Skeletal muscle cell (primary cell): ENCODE measurements around the gene SDK1.

DNA sequence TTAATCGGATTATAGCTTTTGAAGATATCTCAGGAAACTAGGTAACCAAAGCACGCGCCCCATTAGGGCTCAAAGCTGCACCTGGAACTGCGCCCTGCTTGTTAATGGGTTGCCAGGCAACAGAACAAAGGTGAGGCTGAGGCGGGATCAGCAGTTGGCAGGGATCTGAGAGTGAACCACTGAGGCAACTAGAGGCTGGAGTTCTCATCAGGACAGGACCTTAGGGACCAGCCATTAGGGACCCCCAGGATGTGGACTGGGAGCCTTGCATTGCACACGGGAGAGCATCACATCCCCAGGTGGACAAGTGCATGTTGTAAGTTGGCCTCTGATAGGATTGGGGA lies 6.3 kb upstream of the SDK1 start:
- RRBS, result no CpG with 5 or more reads among the region's 6 CpGs

GRCh38 chr7:3300538-3301434 lies at the start of gene SDK1:
TSS of gene SDK1 (plus strand) at chr7:3301252.
- RRBS, result under 1% methylated on average over 54 of the region's 124 CpGs

DNA sequence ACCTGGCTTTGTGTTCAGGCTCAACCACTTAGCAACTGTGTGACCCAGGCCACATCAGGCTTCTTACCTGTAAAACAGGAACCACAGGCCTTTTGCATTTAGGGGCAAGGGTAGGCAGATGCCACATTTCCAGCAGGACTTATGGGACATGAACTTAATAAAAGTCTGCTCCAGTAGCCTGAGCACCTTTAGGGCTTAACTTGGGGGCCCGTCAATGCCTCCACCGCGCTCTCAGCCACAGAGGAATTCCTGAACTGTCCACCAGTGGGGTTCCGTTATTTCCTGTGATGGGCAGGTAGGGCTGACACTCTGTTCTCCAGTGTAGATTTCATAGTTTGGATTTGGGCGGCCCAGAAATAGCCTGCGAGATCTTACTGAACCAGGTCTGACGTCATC lies 625.7 kb downstream of the SDK1 start:
- RRBS, result no CpG with 5 or more reads among the region's 7 CpGs

DNA sequence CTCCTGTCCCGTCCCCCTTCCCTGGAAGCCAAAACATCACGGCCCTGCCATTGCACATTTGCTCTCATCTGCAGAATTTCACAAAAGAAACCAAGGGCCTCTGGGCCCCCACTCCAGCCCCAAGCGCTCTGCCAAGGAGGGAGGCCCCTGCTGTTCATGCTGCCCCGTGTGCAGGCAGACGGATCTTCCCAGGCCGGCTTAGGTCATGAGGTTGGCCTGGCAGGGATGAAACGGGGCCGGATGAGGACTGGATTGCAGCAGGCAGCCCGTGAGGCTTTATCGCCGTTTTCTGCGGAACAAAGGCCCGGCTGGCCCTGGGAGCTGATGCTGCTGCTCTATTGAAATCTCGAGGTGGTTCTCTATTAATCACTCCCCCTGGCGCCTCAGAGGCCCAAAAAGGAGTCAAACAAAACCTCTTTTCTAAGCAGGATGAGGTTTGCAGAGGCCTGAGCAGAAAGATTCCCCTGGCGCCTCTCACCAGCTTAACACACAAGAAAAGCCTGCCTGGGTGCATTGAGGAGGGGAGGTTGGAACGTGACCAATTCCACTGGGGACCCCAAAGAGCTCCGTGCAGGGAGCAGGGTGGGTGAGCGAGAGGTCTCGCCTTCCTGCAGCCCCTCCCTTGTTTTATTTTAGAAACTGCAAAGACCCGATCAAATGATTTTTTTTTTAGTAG lies 31.4 kb upstream of the FOXK1 start:
- RRBS, result 15% methylated on average over 8 of the region's 21 CpGs

- RRBS, result 64% methylated on average over 5 of the region's 29 CpGs
These were observed 7.6 kb downstream of the FOXK1 start for GRCh38 chr7:4689422-4690442.

DNA sequence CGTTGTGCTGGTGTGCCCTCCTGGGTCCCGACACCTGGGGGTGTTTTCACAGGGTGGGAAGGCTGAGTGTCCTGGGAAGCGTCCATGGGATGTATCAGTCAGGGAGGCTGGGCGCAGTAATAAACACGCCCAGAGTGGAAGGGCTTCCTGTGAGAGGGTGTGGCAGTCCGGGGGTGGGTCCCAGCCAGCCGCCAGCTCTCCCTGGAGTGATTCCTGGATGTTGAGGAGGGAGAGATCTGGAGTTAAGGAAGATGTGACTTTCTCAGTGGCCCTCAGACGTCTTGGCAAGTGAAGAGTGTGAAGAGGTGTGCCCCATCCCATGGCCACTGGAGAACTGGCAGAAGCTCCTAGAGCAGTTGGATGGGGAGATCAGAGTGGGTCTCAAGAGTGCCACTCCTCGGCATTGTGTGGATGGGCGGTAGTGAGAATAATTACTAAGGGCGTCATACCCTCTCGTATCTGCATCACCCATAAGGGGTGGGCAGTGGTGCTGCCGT lies 29.2 kb downstream of the FOXK1 start:
- RRBS, result no CpG with 5 or more reads among the region's 13 CpGs

GRCh38 chr7:4775774-4776489 lies 509 bp downstream of the AP5Z1 start:
- RRBS, result no CpG with 5 or more reads among the region's 29 CpGs

- RRBS, result no CpG with 5 or more reads among the region's 8 CpGs
These were observed 18.8 kb downstream of the AP5Z1 start for GRCh38 chr7:4794268-4794512.

DNA sequence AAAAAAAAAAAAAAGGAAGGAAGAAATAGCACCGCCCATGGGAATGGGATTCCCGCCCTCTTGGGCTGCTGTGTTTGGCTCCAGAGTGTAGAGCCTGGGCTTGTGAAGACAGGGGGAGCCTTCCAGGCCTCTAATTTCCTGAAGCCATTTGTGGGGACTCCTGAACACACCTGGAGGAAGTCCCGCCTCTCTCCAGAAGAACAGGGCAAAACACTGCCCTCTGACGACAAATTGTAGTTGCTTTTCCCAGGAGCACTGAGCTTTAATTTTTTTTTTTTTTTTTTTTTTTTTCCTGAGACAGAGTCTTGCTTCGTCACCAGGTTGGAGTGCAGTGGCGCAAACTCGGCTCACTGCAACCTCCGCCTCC lies 42.8 kb downstream of the RBAK start:
- RRBS, result no CpG with 5 or more reads among the region's 8 CpGs

DNA sequence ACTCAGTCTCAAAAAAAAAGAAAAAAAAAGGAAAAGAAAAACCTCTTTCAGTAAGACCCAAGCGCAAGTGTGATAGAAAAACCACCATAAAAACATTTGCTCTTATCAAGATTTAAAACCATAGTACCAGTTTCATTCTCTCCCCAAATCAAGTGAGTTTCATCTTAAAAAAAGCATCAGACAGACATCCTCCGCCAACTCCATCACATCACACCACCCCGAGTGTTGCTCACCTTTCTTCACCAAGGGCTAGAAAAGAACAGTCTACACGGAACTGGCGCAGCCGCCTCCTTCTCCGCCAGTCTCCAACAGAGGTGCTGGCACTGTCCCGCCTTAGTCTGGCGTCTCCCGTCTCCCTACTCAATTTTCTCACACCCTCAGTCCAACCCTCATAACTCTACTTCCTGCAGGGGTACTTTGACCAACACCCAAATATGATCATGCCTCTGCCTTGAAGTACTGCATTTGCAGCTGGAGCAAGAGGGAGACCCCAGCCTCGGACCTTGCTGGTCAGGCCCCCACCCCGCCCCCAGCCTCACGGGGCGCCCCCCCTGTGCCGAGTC lies 46.9 kb upstream of the WIPI2 start:
- RRBS, result no CpG with 5 or more reads among the region's 15 CpGs

GRCh38 chr7:5212973-5213273 lies 22.9 kb downstream of the WIPI2 start:
- RRBS, result no CpG with 5 or more reads among the region's 10 CpGs

DNA sequence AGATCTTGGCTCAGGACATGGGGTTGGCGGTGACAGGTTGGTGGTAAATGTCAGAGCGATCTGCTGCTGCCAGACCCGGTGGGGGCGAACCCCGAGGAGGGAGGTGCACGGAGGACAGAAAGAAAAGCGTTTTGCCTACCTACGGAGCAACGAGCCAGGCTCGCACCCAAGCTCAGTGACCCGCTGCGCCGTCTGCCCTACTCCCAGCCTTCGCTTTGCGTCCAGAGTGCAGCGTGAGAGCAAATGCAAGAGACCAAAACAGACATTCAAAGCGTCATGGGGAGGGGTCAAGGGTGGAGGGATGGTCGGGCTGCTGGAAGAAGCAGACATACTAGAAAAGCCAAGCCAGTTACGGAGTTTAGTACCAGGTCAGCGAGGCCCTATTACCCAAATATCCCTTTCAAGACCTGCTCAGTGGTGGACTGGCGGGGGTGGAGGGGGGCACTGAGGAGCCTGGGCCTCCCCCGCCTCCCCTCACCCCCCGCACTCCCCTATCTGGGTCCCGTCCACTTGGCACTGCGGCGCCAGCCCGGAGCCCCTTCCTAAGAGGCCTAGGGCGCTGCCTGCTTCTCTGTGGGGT lies 66.8 kb downstream of the SLC29A4 start:
- RRBS, result no CpG with 5 or more reads among the region's 28 CpGs

GRCh38 chr7:5429201-5429545 lies 5.5 kb upstream of the TNRC18 start:
- RRBS, result 4% methylated on average over 7 of the region's 22 CpGs

DNA sequence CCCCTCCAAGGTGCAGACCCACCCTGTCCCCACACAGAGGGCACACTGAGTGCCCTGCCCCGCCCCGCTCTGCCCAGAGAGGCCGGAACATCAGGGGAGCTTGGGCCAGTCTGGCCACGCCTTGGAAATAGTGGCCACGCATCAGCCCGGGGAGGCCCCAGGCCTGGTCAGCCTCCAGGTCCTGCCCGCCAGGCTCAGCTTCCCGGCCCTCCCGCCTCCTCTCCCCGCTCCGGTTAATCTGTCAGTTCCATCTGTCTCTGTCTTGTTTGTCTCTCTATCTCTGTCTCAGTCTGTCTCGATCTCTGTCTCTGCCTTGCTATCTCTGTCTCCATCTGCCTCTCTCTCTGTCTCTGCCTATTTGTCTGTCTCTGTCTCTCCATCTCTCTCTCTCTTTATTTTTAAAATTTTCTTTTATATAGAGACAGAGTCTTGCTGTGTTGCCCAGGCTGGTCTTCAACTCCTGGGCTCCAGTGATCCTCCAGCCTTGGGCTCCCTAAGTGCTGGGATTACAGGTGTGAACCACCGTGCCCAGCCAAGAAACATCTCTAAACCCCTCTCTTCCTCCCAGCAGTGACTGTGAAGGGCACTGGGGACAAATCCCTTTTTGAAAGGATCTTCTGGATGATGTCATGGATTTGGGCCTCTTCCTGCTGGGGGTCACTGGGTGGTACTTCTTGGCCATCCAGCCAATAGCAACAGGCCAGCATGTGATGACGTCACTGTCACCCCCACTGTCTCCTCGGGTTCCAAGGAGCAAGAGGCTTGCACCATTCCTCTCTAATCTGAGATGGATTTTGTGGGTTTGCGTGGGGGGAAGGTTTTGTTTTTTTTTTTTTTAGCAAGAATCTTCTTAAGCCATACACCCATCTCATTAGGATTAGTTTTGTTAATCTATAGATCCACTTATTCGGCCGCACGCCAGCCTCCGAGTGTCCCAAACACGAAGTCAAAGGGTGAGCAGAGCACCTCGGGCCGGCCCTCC lies 29.1 kb upstream of the TNRC18 start:
- RRBS, result 64% methylated on average over 6 of the region's 23 CpGs

GRCh38 chr7:5491938-5492560 lies 21.6 kb downstream of the FBXL18 start:
- RRBS, result no CpG with 5 or more reads among the region's 18 CpGs

DNA sequence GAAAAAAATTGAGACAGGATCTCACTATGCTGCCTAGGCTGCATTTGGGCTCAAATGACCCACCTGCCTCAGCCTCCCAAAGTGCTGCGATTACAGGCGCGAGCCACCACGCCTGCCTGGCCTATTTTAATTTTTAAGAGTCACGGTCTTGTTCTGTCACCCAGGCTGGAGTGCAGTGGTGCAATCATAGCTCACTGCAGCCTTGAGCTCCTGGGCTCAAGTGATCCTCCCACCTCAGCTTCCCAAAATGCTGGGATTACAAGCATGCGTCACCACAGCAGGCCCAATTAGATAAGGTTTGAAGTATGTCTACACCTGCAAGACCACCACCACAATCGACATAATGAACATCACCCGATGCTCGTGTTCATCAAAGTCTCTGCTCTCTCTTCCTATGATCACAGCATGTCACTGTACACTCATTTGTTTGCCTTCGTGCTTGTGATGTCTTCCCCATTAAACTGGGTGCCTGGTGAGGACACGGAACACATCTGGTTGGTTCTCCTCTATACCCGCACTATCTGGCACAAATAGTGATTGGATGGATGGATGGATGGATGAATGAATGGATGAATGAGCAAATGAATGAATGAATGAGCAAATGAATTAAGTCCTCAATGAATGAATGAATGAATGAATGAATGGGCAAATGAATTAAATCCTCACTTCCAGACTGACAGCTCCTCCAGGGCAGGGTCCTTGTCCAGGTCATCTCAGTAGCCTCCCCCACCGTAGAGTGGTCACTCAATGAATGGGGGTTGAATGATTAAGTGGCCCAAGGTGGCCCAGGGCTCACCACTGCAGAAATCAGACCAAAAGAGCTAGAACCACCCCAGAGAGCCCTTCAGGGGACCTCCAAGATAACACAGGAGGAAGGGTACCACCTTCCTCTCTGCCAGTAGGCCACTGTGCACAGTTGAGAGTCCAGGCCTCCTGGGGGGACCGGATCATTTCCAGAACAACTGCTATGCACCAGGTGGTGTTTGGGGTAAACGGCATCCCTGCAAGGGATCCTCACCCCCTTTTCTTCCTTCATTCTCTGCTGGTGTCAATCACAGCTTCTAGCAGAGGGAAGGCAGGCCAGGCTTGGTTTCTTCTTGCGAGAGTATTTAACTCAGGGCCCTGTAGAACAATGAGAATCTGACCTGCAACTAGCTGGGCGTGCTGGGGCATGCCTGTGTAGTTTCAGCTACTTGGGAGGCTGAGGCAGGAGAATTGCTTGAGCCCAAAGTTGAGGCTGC lies 4.9 kb downstream of the ACTB start:
- RRBS, result no CpG with 5 or more reads among the region's 17 CpGs

- RRBS, result no CpG with 5 or more reads among the region's 3 CpGs
These were observed 1.7 kb downstream of the ACTB start for GRCh38 chr7:5528798-5528927.

DNA sequence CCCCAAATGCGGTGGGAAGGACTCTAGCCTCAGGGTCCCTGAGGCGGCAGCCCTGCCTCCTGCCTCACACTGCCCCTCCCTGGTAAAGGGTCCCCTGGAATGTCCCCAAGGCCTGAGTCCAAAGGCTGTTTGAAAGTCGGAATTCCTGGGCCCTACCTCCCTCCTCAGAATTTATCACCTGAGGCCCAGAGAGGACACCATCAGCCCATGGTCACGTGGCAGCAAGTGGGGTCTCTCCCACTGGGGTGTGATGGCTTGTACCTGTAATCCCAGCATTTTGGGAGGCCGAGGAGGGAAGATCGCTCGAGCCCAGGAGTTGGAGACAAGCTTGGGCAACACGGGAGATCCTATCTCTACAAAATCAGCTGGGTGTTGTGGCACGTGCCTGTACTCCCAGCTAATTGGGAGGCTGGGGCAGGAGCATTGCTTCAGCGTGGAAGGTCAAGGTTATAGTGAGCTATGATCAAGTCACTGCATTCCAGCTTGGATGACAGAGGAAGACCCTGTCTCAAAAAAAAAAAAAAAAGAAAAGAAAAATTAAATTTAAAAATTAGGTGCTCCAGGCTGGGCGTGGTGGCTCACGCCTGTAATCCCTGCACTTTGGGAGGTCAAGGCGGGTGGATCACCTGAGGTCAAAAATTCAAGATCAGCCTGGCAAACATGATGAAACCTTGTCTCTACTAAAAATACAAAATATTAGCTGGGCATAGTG lies 3.7 kb upstream of the ACTB start:
- RRBS, result no CpG with 5 or more reads among the region's 13 CpGs

- RRBS, result no CpG with 5 or more reads among the region's 12 CpGs
These were observed 17.8 kb downstream of the FSCN1 start for GRCh38 chr7:5610337-5610855.

DNA sequence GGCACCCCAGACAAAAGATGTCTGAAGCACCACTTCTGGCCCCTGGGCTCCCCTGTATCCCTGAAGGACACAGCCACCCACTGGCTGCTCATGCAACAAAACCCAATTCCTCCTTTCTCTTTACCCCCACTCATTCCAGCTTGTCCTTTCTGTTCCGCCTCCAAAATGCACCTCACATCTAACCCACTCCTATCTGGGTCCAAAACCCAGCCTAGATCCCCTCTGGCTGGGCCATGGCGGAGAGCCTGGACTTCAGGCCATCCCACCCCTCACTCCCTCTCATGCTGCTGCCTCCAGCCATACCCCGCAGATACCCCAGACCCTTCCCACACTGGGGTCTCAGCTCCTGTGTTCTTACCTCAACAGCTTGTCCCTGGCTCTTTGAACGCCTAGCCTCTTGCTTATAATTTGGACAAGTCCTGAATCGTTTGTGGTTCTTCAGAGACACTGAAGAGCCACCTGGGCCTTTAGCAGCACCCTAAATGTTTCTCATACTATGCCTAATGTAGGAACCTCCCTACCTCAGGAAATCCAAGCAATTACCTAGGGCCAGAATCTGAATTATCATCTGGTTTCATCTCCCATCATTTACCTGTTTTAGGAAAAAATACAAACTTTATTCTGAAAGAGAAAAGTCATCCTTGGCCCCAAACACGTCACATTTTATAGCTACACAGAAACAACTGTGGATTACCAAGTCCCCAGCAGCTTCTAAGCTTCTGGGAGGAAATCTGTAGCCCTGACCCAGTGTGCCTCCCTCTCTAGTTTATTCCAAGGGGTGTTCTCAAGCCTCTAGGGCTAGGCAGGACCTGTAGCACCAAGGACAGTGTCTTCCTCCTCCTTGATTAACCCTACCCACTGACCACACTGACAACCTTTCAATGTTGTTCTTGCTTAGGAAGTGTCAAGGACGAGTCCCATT lies 88.4 kb downstream of the FSCN1 start:
- RRBS, result no CpG with 5 or more reads among the region's 7 CpGs